BJ (cell line): Measurements from ENCODE around the genes RAD51, VPS18 and DLL4.

DNA sequence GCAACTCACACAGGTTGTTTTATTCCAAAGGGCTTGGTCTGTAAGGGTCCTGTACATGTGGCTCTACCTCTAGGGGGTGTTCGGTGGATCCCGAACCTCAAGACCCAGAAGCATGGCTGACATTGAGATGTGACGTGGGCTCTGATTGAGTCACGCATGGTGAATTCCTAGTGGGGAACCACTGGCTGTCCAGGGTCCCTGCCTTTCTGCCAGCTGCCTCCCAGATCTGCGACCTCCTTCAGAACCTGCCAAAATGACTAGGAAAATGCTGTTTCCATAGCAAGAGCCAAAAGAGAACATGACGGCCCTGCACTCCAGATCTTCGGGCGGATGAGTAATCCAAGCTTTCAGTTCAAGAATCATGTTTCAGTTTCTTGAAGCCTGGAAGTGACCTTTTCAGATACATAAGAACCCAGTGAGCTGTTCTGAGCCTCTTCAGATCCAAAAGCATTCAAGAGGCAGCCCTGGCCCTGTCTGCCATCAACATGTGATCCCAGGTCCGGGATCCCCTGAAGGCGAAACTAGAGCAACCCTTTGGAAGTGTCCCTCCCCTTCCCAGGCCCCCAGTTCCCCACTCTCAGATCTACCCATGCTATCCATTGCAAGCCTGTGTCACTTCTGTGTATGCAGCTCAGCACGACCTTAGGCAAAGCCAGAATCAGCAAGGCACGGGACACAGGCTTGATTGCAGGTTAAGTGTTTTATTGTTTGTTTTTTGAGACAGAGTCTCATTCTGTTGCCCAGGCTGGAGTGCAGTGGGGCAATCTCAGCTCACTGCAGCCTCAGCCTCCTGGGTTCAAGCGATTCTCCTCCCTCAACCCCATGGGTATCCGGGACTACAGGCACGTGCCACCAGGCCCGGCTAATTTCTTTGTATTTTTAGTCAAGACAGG is 19.7 kb downstream of the ANKRD63 start:
- CAGE, long polyA plus RNA = no peak
- RRBS = no CpG with 5 or more reads among the region's 16 CpGs

- CAGE, long polyA plus RNA = no peak
- RRBS = no CpG with 5 or more reads among the region's 60 CpGs
Observed at GRCh38 chr15:40282065-40282506, 778 bp downstream of the ANKRD63 start.

- CAGE, long polyA plus RNA = no peak
- RRBS = 47% methylated on average over 6 of the region's 13 CpGs
Observed at GRCh38 chr15:40333783-40334446, 6.8 kb downstream of the CCDC9B start.

DNA sequence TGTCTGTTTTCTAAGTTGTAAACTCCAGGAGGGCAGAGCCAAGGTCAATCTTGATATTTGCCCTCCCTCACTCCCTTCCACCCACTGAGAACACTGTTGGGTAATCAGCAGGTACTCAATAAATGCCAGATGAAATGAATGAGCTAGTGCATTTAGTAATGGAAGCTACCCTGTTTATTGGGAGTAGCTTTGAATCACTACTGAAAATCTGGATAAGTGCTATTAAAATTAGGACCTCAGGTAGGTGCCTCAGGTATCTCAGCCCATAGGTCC is 311 bp upstream of the KNSTRN start:
- CAGE, long polyA plus RNA = no peak

DNA sequence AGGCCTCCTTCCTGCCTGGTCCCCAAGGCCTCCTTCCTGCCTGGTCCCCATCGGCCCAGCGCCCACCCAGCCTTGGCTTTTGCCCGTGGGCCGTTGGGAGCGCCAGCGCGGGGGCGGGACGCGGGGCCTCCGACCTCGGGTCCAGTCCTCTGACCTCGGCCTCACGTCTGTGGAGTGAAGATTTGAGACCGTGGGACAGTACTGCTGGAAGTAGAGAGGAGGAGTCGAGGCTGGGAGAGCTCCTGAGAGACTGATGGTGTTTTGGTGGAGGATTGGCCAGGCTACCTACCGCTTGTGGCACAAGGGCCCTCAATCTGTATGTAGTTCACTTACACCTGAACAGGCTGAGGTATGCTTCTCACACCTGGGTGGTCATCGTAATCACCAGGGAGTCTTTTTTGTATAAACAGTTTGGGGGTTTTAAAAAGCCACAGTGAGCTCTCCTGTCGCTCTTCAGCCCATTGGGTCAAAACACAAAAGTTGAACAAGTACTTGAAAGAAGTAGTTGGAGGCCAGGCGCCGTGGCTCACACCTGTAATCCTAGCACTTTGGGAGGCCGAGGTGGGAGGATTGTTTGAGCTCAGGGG is 500 bp downstream of the IVD start:
- CAGE, long polyA plus RNA = no peak
- RRBS = no CpG with 5 or more reads among the region's 22 CpGs

DNA sequence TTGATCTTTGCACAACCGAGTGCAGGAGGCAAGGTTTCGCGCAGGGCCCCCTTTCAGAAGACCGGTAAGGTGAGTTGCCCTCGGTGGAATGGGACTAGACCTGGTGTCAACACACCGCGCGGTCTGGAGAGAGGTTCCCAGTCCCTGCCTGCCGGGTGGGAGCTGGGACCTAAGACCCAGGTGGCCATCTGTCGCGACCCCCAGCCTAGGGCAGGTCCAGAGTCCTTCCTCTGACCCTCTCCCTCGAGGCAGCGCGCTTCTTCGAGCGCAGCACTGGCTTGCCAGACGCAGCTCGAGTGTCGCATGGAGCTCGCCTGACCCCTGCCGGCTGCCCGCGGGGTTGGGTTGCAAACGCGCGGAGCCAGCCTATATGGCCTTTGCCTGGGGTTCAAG is 16.2 kb downstream of the IVD start:
- CAGE, long polyA plus RNA = no peak
- RRBS = 11% methylated on average over 4 of the region's 26 CpGs

DNA sequence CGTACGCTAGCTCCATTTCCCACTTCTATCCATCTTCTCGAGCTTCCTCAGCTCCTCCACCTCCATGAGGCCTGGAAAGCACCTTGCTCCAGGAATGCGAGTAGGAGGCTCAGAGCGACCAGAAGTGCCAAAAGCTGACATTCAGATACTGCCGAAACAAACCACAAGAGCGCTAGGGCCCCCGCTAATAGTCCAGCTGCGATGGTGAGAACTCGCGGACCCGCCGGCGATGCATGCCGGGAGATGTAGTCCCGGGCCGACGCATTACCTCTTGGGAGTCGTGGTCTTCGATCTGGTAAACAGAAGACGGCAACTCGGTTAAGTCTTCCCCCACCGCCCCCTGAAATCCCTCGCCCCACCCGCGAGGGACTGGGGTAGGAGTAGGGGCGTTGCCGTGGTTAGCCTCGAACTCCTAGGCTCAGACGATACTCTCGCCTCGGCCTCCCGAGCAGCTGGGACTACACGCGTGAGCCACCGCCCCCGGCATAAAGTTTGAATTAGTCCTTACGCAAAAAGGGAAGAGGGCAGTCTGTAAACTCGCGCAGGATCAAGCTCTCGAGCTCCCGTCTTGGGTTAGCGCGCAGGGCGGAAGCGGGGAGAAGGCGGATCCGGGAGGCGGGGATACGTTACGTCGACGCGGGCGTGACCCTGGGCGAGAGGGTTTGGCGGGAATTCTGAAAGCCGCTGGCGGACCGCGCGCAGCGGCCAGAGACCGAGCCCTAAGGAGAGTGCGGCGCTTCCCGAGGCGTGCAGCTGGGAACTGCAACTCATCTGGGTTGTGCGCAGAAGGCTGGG is at the start of gene RAD51:
TSS of gene RAD51 (plus strand) at position 671 of the 795 bp plus-strand sequence.
- CAGE, long polyA plus RNA = no peak
- RRBS = no CpG with 5 or more reads among the region's 69 CpGs

DNA sequence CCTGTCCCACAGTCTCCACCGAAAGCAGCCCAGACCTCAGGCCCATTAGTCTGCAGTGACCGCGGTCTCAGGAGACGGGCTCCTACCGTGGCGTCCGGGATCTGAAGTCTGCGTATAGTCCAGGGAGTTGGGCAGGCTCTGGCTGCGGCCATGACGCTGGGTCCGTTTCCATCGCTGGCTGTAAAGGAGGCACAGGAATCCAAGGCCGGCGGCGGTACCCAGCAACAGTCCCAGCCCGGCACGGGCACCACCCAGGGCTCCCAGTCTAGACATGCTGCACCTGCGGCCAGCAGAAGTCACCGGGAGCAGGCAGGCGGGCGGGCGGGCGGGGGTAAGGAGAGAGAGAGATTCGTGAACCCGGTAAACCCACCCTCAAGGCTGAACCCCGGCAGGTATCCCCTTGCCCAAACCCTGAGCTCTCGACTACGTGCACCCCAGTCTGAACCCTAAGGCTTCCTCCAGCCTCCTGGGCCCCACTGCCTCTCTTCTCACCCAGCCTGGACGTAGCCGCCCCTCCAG is 484 bp downstream of the RMDN3 start:
- CAGE, long polyA plus RNA = no peak
- RRBS = 2% methylated on average over 14 of the region's 30 CpGs

- CAGE, long polyA plus RNA = no peak
- RRBS = no CpG with 5 or more reads among the region's 15 CpGs
Observed at GRCh38 chr15:40766724-40767375, 2.9 kb upstream of the C15orf62 start.

GRCh38 chr15:40891753-40892227 is 2.5 kb upstream of the VPS18 start:
- CAGE, long polyA plus RNA = no peak
- RRBS = no CpG with 5 or more reads among the region's 3 CpGs

- CAGE, long polyA plus RNA = start-site peak on the plus strand at chr15:40894441-40894451, 87 and 43 reads in 2 replicates
- RRBS = 1% methylated on average over 14 of the region's 28 CpGs
Observed at GRCh38 chr15:40894281-40894599, at the start of gene VPS18. TSS of gene VPS18 (plus strand) at chr15:40894450.

- CAGE, long polyA plus RNA = no peak
- RRBS = 22% methylated on average over 1 of the region's 13 CpGs
Observed at GRCh38 chr15:40910779-40911444, 16.7 kb downstream of the VPS18 start.

GRCh38 chr15:40928767-40929701 is at the start of gene DLL4:
TSS of gene DLL4 (plus strand) at chr15:40929340.
- CAGE, long polyA plus RNA = no peak
- RRBS = 1% methylated on average over 29 of the region's 80 CpGs

DNA sequence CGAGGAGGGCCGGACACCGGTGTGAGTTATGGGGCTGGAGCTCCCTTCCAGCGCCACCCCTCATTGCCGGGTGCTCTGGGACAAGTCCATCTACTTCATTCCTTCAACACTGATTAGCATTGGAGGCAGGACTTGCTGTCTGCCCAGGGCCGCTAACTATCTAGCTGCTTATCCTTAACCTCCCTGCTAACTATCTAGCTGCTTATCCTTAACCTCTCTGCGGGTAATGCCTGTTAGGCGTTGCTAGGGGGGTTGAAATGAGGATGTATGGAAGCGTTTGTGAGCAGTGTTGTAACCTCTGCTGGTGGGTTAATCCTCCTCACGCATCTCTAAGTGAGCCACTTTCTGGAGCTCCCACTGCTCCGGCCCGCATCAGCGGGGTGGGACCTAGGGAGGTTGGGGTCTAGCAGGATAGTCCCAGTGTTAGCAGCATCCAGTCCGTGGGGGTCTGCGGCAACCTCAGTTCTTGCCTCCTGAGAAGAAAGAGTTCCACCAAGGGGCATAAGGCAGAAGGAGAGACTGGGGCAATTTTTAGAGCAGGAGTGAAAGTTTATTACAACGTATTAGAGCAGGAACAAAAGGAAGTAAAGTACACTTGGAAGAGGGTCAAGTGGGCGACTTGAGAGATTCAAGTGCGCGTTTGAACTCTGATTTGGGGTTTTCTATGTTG is 10.8 kb upstream of the CHAC1 start:
- CAGE, long polyA plus RNA = no peak
- RRBS = 20% methylated on average over 3 of the region's 19 CpGs

DNA sequence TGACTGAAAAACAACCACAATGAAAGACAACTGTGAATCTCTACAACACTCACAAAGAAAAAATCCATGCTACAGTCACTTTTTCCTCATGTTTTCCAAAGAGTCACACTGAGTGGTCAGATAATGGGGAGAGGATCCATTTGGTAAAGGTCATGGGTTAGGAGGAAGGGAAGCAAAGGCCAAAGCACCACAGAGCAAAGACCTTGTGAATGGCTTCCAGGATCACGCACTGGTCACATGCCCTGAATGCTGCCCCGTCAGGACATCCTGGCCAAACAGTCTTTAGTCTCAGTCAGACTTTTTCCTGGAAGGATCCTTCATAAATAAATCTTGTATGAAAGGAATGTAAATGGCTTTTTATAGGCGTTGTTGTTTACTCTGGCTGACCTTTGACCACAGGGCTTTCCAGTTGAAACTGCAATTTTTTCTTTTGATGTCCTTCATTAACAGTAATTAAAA is 48.2 kb downstream of the CHAC1 start:
- CAGE, long polyA plus RNA = no peak
- RRBS = no CpG with 5 or more reads among the region's 3 CpGs

GRCh38 chr15:41019260-41019869 is 66.1 kb downstream of the CHAC1 start:
- CAGE, long polyA plus RNA = no peak
- RRBS = no CpG with 5 or more reads among the region's 6 CpGs

DNA sequence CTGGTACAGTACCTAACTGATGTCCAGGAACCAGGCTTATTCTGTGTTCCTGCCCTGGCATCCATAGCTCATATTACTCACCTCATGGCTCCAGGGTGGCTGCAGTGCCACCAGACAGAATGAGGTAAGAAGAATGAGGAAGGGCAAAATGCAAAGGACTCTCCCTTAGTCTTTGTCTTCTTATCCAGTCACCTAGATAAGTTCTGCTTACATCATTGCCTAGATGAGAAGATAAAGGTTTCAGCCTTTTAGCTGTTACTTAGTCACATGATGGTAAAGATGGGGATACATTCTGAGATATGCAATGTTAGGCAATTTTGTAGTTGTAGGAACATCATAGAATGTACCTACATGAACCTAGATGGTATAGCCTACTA is 45.8 kb downstream of the CHP1 start:
- CAGE, long polyA plus RNA = no peak

- CAGE, long polyA plus RNA = no peak
- RRBS = no CpG with 5 or more reads among the region's 3 CpGs
Observed at GRCh38 chr15:41279361-41280009, 48.4 kb downstream of the CHP1 start.

DNA sequence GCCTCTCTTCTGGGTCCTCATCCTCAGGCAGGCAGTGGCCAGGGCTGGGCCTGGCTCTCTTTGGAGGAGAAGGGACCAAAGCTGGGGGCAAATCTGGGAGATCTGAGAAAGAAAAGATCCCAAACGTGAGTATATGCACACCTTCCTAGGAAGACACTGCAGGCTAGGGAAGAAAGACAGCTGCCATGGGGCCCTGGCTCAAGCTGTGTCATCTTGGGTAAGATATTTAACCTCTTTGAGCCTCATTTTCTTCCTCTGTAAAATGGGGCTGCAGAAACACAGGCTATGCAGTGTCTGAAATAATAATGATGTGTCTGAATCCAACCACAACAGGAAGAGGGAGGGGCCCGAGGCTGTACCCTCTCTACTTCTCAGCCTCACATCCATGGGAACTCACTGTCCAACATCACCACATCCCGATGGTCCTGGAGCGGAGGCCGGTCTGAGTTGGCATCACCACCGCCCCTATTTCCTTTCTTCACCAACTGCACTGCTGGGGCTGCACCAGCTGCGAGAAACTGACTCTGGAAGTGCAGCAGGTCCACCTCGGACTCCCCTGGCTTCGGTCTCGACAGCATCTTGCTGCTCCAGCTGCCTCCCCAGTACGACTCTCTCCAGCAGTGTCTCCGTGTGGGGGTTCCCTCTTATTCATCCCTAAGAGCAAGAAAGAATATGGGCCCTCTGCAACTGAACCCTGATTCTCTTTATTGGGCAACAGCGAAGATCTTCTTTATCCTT is 7.3 kb downstream of the RPAP1 start:
- CAGE, long polyA plus RNA = no peak
- RRBS = no CpG with 5 or more reads among the region's 13 CpGs

- CAGE, long polyA plus RNA = no peak
- RRBS = no CpG with 5 or more reads among the region's 3 CpGs
Observed at GRCh38 chr15:41554808-41555007, 4.3 kb upstream of the TYRO3 start.